Ureter (tissue), 1 donor: ENCODE results near the genes HSD17B10, FOXR2, SPIN3, ZXDA and ARHGEF9.

GRCh38 chrX:53081642-53082276 is 408 bp upstream of the TSPYL2 start:
- PRO-cap = bidirectional peak, plus-strand start at chrX:53082367, minus-strand start at chrX:53082110

DNA sequence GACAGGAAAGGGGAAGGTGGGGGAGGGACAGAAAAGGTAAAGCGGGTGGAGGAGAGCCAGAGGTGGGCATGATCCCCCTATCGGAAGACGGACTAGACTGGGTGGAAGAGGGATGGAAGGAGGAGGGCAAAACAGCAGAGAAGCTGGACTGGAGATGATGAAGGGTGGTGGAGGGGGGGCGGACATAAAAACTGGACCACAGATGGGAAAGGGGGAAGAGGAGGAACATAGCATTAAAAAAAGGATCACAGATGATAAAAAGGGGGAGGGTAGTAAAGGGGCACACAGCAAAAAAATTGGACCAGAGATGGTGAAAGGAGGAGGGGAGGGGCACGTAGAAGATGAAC is 1.2 kb downstream of the TSPYL2 start:
- PRO-cap = no peak

DNA sequence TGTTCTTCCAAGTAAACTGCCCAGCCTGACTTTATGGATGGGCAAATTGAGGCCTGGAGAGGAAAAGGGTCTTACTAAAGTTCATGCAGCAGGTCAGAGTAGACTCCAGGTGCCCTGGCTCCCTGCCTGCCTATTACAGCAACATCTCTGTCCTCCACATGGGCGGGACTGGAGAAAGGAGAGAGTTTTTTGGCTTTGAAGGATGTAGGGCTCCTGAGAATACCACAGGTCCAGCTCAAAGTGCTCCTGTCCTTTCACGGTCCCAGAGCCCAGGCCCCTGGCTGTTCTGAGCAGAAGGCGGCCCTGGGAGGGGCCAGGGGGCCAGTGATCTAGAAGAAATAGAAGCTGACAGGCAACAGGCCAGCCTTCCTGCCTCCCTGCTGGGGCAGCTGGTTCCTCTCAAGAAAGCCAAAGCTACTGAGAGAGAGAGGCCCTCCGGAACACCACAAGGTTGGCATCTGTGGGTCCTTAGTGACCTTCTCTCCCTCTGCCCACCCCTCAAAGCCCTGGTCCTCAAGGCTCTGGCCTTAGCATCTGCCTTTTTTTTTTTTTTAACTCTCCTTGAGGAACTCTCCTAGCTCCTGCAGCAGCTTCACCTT is 38.8 kb downstream of the IQSEC2 start:
- PRO-cap = no peak

DNA sequence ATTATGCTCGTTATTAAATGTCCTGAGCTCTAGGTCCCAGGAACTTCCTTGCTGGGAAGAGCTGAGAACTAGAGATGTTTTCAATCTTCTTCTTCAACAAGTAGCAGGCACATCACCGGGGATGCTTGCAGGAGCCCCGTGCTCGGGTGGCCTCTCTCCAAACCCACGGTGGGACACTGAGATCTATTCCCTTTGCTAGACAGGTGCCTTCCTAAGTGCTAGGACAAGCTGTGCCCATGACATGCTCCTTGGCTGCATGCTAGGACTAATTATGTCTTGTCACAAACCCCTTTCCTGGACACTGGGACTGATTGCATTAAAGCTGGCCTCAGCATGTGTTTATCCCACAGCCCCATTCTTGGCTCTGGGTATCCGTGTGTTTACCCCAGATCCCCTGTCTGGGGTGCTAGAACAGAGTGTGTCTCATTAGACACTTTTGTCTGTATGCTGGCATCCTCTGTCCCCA is 30.8 kb downstream of the IQSEC2 start:
- PRO-cap = no peak

DNA sequence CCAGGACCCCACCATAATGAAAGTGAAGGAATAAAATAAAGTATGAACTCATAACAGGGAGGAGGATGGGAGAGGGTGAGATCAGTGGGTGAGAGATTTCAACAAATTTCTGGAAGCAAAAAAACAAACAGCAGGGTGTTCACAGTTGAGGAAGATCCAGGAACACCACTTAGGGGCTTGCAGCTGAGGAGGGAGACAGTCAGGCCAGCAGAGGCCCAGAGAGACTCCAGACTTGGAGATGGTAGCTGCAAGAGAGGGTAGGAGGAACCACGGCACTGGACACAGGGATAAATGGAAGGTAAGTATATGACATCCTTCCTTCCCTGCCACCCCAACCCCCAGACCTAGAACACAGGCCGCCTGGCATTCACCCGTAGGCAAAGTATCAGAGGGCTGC is 14.5 kb downstream of the IQSEC2 start:
- PRO-cap = no peak

DNA sequence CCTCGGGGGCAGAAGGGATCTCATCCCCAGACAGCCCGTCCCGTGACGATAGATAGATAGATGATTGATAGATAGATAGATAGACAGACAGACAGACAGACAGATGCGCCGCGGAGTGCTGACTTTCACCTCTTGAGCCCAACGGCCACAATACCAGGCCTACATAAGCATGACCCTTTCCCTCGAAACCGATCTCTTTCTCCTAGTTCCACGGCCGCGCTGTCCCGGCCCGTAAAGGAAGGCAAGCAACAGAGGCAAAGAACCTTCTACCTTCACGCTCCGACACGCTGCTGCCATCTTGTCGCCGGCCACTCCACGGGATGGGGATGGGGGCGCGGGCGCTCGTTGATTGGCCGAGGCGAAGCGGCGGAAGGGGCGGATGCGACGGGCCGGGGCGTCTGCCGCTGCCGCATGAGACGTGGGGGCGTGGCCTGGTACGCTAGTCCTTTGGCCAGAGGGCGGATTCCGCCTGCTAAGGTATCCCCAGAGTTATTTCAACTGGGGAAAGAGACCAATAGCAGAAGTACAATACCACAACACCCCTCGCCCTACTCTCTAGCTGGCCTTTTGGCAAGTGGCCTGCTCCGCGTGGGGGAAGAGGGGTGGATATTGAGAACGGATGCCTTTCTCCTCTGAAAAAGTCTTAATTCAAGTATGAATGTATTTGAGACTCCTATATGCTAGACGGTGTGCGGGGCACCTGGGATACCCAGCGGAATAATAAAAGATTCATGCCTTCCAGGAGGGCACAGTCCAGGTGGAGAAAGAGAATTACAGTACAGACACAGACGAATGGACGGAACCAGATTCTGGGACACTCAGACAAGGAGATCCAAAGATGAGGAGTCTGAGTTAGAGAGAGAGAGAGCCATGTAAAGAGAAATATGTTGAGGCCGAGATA is at the start of gene HSD17B10:
Gene HSD17B10, minus strand, starts transcription at position 322 of the 901 bp plus-strand sequence.
- PRO-cap = bidirectional peak, plus-strand start at position 454 of the sequence, minus-strand start at position 322 of the sequence

- PRO-cap = no peak
Measured at GRCh38 chrX:53557065-53557394, 122.9 kb upstream of the HSD17B10 start.

DNA sequence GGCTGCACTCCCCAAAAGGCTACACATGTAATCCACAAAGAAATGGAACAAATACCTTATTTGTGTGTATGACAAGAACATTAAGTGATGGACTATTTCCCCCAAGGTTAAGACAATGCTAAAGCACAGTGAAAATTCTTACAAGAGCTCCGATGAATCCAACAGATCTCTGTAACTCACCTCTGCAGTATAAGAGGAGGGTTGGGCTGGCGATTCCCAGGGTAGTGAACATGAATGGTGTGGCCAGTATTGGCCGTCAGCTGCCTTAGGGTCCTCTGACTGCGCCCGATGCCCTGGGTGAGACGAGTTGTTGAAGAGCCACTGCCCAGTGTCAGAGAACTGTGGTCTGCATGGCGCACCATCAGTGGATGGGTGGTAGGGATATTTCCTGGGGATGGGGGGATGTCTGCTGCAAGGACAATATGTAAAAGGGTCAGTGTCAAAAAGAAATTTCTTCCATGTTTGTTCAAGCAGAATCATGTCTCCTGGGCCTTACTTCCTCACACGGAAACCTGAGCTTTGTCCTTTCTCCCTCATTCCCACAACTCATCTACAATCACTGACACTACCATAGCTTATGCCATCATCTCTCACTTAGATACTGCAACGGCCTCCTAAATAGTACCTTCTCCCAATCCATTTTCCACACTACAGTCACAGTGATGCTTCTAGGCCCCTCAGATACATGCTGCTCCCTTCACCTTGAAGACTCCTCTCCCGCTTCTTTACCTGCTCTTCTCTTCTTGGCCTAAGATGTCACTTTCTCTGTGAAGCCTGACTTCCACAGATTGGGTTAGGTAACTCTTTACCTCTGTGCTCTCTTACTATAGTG is 126.1 kb upstream of the HSD17B10 start:
- PRO-cap = no peak

DNA sequence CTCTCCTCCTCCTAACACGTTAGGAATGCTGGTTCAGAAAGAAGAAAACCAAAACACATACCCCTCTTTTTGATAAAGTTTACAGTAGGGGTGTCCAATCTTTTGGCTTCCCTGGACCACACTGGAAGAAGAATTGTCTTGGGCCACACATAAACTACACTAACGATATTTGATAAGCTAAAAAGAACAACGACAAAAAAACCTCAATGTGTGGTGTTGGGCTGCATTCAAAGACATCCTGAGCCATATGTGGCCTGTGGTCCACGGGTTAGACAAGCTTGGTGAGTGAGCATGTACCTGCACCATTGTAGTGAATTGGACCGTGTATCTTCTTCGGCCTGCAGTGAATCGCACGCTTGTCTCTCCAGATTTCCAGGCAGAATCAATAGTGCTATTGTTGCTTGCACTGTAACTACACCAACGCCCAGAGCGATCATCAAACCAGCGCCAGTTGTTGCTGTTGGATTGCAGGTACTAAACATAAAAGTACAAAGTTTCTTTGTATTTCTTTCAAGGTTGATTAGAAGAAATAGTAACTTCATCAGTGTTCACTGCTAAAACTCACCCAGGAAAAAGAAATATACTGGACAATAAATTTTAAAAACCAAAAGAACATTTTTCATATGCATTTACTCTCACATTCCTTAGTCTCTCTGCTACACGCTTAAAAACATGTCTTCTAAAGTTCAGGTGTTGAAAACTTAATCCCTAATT is 101.6 kb downstream of the HUWE1 start:
- PRO-cap = no peak

- PRO-cap = no peak
Measured at GRCh38 chrX:54814110-54814678, 6.6 kb downstream of the MAGED2 start.

DNA sequence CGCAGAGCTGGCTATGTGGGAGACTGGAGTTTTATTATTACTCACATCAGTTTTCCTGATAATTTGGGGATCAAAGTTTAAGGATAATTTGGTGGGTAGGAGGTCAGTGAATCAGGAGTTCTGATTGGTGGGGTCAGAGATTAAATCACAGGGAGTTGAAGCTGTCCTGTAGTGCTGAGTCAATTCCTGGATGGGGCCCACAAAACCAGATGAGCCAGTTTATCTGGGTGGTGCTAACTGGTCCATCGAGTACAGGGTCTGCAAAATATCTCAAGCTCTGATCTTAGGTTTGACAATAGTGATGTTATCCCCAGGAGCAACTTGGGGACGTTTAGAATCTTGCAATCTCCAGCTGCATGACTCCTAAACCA is 18.0 kb upstream of the PAGE5 start:
- PRO-cap = no peak

DNA sequence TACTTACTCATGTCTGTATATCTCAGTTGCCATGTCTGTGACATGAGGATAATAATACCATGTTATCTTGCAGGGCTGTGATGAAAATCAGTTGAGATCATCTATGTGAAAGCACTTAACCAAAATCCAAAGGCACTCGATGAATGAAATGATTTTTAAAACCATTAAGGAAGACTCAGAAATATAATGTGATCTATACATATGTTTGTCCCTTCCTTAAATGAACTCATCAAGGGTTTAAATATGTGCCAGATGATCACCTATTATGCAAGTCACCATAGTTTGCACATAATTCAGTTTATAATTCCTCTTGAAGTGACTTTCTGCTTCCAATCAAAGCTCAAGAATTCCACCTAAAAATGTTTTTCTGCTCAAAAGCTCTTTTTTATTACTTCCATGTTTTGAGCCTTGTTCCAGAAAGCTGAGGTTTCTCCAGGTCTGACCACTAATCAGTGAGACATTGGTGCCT is at the start of gene FOXR2:
Gene FOXR2, plus strand, starts transcription at position 305 of the 469 bp plus-strand sequence.
- PRO-cap = no peak

DNA sequence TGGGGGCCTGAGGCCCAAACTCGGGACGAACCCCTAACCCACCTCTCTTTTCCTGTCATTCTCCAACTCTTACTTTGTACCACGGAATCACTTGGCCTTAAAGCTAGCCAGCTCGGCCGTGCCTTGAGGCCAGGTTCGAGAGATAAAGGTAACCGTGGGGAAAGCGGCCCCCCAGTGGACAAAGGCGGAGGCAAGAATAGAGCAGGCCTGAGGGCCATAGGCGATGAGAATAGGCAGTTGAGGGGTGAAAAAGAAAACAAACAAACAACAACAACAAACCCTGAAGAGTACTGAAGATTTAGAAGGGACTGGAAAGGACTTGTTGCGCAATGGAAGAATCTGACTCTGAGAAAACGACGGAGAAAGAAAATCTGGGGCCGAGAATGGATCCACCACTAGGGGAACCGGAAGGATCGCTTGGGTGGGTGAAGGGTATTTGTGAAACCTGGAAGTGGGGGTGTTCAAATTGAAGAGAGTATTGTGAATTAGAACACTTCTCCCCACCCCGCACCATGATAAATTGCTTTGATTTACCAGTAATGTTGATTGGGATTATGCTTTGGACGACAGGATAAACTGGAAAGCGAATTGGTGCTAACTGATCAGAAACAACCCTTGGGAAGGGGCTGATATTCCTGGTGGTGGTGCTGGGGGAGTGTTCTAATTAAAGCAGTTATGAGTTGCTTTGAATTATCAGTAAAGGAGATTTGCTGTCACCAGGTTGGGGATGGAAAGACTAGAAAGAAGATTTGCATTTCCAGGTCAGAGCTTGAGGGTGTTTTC is 641 bp downstream of the RRAGB start:
- PRO-cap = no peak

GRCh38 chrX:56017142-56017477 is 215.0 kb upstream of the KLF8 start:
- PRO-cap = no peak

- PRO-cap = no peak
Measured at GRCh38 chrX:56228825-56229335, 3.3 kb upstream of the KLF8 start.

GRCh38 chrX:56995027-56996359 is at the start of gene SPIN3:
TSS of gene SPIN3 (minus strand) at chrX:56995541.
- PRO-cap = bidirectional peak, plus-strand start at chrX:56995632, minus-strand start at chrX:56995555

- PRO-cap = unidirectional peak, plus-strand start at chrX:57909710; unidirectional peak, plus-strand start at chrX:57909964
Measured at GRCh38 chrX:57909429-57910600, at the start of gene ZXDA. TSS of gene ZXDA (minus strand) at chrX:57910458.

GRCh38 chrX:63747212-63747846 is 37.7 kb downstream of the ARHGEF9 start:
- PRO-cap = no peak

DNA sequence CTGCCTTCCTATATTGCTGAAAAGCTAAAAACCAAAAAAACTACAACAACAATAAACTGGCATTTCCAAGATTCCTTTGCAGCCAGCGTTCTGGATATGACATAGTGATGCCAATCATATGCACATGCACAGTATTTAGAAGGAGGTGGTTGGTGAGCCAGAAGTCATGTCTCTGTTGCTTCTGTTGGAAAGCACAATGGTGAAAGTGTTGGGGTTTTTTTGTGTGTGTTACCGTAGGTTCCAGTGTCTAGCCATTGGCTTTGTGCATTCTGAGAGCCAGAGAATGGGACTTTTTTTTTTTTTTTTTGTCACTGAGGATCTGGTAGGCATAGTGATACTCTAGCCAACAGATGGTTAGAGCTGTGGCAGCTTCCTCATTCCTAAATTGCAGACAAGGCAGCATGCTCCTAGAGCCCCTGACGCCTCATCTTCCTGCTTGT is 27.2 kb downstream of the ARHGEF9 start:
- PRO-cap = no peak

GRCh38 chrX:63784877-63785949 is at the start of gene ARHGEF9:
TSS of gene ARHGEF9 (minus strand) at chrX:63785214.
- PRO-cap = no peak